Paraaortic lymph node (tissue), 1 donor: ENCODE data around the genes SZRD1, CROCC, MFAP2 and PADI6.

- PRO-cap = unidirectional peak, plus-strand start at chr1:16367243
Measured at GRCh38 chr1:16366667-16367326, at the start of gene SZRD1. SZRD1 (plus strand) TSS chr1:16367242.

GRCh38 chr1:16367327-16368158, 501 bp downstream of the SZRD1 start:
- PRO-cap = bidirectional peak, plus-strand start at chr1:16367878, minus-strand start at chr1:16367471

- PRO-cap = no peak
Measured at GRCh38 chr1:16375477-16376042, 8.5 kb downstream of the SZRD1 start.

GRCh38 chr1:16513949-16514951, 73.7 kb downstream of the NECAP2 start:
- PRO-cap = bidirectional peak, plus-strand start at chr1:16514593, minus-strand start at chr1:16514469

DNA sequence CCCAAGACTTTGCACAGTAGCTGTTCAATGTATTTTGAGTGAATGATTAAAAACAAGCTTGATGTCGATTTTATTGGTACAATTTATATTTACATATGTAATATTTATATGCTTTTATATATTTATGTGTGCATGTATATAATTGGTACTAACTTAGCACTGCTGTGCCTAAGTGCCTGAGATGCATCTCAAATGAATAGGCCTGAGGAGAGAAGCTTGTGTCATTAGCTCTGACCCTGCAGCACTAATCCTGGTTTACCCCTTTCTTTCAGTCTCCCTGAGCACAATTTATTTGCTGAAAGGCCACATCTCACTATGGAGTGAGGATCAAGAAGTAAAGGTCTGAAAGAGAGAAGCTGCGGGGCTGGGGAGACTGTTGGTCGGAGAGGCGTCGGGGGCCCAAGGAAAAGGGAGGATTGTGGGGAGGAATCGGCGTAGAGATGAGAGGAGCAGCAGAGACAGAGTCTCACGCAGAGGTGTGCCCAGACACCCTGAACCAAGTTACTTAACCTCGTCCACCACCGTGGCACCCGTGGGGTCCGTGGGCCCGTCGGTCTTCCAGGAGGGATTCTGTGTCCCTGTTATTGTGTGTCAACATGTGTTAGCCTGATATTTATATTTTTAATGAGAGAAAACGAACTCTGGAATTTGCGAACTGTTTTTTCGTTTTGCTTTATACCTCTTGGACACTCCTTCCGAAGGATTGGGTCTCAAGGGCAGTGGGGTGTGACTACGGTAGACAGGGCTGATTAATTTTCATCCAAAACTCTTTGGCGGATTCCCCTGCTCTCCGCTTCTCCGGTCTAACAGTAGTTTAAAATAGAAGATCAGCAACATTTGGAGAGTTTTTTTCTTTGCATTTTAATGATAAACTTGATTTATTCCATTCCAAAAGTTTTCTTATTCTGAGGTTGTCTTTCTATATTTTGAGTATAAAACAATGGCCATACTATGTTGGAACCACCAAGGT, 176.6 kb downstream of the NECAP2 start:
- PRO-cap = no peak

DNA sequence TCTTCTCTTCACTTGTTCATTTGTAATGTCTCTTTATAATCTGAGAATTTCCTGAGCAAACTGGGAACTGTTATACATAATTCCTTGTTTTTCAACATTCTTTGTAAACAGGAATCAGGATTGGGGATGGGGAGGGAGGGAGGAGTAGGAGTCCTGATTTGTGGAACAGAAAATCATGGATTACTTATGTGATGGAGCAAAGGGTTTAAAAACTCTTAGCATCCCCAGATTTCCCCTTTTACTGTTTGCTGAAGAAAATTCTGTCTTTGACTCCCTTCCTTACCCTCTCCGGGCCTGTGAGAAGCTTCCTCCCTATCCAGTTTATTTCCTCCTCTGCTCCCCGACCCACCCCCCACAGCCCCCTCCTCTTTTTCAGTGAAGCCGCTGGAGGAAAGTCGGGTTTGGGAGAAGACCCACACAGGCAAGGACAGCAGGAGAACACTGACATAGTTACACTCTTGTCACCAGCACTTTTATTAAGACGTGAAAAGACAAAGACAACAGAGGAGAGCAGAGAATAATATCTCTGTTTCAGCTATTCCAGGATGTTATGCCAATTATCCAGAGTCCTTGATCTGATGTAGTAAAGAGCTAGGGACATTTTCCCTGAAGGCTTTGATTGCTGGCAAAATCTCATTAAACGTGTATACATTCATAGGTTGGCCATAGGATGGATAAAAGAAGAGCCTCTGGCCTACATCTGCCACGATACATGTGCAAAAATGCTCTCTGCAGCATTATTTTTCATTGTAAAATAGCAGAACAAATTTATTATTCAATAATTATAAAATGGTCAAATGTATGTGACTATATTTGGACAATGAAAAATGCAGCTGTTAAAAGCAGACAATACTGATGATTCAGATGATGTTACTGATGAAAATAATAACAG, 177.5 kb downstream of the NECAP2 start:
- PRO-cap = no peak

DNA sequence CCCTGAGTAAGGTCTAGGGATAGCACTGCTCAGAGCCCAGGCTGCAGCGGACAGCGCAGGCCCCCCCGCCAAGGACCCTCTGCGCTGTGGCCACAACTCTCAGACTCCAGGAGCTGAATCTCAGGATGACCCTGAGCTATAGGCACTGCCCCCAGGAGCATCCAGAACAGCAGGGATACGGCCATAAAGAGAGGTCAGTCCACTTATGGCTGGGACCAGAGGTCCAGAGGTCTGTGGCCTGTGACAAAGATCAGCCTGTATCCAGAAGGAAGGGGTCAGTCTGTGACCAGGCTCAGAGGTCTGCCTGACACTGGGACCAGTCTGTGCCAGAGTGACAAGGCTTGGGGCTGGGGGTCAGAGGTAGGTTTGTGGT, 186.2 kb downstream of the NECAP2 start:
- PRO-cap = no peak

DNA sequence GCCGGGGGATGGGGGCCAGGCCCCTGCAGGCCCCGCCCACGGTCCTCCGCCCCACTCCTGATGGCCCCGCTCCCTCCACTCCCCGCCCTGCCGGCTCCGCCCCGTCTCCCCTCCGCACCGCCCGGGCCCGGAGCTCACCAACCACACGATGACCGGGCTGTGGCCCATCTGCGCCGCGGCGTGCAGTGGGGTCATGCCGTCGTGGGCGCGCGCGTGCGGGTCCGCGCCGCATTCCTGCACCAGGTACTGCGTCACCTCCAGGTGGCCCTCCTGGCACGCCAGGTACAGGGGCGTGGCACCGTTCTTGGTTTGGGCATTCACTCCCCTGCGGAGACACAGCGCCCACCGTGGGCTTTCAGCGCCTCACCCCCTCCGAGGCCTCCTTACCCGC, 214.0 kb upstream of the CROCC start:
- PRO-cap = no peak

DNA sequence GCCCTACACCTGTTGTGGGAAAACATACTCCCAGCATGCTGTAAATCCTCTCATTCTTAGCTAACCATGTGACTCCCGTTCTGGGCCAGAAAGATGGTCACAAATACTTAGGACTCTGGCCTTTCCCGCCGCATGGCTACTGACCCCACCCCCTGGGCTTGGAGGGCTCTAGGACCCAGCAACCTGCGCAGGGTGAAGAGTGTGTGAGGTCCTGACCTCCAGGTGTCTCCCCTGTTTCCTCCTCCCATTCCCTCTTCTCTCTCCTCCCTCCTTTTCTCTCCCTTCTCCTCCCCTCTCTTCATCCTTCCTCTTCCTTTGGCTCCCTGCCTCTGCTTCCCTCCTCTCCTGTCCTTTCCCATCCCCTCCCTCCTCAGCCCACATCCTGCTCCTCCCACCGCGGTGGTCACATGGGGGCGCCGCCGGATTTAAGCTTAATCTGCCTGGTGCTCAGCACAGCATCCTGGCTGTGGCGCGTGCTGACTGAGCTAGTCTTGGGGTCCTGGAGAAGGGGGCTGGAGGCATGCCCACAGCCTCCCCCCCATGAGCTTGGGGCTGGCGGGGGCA, at the start of gene CROCC:
Gene CROCC (plus strand): TSS at position 453 of the 564 bp plus-strand sequence.
- PRO-cap = no peak

- PRO-cap = no peak
Measured at GRCh38 chr1:16951766-16952167, 28.7 kb downstream of the MFAP2 start.

GRCh38 chr1:16969474-16969980, 10.9 kb downstream of the MFAP2 start:
- PRO-cap = no peak

- PRO-cap = unidirectional peak, plus-strand start at chr1:16980173; unidirectional peak, minus-strand start at chr1:16980612
Measured at GRCh38 chr1:16979787-16980990, at the start of gene MFAP2. MFAP2 (minus strand) TSS chr1:16980620.

- PRO-cap = no peak
Measured at GRCh38 chr1:17117452-17118737, 1.4 kb downstream of the PADI2 start.

DNA sequence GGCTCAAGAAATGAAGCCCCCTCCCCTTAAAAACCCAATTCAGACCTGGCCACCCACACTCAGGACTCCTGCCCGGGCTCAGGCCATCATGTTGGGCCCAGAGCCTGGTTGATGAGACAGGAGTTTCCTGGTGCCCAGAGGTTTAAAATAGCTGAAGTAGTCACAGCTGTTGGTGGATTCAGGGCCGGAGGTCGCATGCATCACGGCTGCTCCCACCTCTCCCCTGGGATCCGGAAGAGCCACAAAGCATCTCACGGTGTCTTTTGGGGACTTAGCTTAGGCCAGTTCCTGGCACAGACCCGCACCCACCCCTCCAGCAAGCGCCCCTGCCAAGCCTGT, 2.6 kb upstream of the PADI2 start:
- PRO-cap = no peak

GRCh38 chr1:17122559-17122881, 3.3 kb upstream of the PADI2 start:
- PRO-cap = no peak

GRCh38 chr1:17371996-17372336, at the start of gene PADI6:
PADI6 (plus strand) TSS chr1:17372196.
- PRO-cap = no peak

DNA sequence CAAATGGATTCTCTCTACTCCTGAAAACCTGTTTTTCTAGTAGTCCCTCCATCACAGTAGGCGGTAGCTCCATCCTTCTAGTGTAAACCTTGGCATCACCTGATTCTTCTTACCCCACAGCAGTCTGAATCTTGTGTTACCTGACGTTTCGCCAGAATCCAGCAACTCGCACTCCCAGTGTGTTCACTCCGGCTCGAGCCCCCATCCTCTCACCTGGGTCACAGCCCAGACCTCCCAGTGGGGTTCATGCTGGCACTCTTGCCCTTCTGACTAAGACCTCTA, 5.5 kb downstream of the PADI6 start:
- PRO-cap = no peak

GRCh38 chr1:17404204-17404786, 32.3 kb downstream of the PADI6 start:
- PRO-cap = no peak

- PRO-cap = no peak
Measured at GRCh38 chr1:17409213-17410048, 30.0 kb downstream of the RCC2 start.

DNA sequence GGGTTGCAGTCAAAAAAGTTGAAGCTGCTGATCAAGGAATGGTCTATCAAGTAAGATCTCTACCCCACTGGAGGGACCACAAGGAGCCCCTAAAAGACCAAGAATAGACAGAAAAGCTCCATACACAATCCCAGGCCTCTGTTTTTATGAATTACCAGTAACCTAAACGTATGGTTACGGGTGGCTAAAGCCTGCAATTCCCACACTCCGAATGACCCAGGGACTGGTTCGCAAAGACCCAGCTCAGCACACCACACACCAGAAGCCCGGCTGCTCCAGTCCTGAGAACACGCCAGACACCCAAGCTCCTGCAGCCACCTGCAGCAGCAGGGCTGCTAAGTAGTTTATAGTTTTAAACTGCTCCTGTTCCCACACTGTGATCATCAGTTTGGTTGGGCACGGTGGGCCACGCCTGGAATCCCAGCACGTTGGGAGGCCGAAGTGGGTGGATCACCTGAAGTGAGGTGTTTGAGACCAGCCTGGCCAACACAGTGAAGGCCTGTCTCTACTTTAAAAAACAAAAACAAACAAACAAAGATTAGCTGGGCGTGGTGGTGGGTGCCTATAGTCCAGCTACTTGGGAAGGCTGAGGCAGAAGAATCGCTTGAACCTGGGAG, 22.4 kb downstream of the RCC2 start:
- PRO-cap = no peak